ENCODE results near the genes P3R3URF and DMBX1.

DNA sequence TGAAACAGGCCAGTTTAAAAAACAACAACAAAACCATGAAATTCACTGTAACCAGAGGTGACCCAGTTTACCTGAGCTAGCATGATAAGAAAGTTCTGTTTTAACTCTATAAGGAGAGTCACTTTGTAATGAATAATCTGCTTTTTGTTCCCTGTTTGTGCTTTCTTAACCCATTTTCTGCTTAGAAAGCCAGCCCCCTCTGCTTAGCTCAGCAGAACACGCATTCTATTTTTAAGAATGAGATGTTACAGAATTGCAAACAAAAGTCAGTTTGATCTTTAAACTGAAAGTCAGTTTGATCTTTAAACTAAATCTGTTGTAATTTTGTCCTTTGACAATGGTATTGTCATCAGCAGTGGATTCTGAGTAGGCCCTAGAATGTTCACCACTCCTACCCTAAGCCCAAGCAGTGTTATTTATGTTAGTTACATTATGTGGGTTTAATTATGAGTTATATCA is 68.0 kb downstream of the MAST2 start:
- RAMPAGE, long total RNA, result no peak
- RRBS, result no CpG with 5 or more reads among the region's 1 CpG

- RAMPAGE, long total RNA, result no peak
- RRBS, result no CpG with 5 or more reads among the region's 5 CpGs
Observed at GRCh38 chr1:45872101-45872528, 68.7 kb downstream of the MAST2 start.

DNA sequence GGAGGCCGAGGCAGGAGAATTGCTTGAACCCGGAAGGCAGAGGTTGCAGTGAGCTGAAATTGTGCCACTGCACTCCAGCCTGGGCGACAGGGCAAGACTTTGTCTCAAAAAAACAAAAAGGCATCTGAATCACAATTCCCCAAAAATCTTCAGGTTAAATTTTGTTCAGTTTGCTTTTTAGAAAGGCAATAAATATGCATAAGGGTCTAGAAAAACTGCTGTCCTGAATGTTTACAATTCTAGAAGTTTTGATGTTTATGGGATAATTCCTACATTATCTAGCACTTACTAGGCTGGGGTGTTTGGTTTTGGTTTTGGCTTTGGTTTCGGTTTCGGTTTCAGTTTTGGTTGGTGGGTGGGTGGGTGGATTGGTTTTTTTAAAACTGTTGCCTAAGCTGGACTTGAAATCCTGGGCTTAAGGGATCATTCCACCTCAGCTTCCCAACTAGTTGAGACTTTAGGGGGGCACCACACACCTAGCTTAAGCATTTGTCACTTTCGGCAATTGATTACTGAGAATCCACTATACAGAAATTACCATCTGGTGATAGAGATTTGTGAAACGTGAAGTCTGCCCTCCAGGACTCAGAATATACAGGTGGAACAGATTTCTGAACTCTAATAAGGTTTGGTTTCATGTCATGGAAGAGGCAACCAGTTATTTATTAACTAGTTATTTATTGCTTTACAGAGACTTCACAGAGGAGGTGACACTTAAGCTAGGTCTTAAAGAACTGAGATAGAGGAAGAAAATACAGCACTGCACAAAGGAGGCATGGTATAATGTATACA is 69.8 kb downstream of the PIK3R3 start:
- RAMPAGE, long total RNA, result no peak
- RRBS, result no CpG with 5 or more reads among the region's 7 CpGs

GRCh38 chr1:46176395-46176918 is at the start of gene P3R3URF:
P3R3URF (minus strand) TSS chr1:46176488.
- RAMPAGE, long total RNA, result no peak
- RRBS, result no CpG with 5 or more reads among the region's 10 CpGs

- RAMPAGE, long total RNA, result no peak
- RRBS, result no CpG with 5 or more reads among the region's 8 CpGs
Observed at GRCh38 chr1:46221642-46222348, 18.7 kb downstream of the LURAP1 start.

DNA sequence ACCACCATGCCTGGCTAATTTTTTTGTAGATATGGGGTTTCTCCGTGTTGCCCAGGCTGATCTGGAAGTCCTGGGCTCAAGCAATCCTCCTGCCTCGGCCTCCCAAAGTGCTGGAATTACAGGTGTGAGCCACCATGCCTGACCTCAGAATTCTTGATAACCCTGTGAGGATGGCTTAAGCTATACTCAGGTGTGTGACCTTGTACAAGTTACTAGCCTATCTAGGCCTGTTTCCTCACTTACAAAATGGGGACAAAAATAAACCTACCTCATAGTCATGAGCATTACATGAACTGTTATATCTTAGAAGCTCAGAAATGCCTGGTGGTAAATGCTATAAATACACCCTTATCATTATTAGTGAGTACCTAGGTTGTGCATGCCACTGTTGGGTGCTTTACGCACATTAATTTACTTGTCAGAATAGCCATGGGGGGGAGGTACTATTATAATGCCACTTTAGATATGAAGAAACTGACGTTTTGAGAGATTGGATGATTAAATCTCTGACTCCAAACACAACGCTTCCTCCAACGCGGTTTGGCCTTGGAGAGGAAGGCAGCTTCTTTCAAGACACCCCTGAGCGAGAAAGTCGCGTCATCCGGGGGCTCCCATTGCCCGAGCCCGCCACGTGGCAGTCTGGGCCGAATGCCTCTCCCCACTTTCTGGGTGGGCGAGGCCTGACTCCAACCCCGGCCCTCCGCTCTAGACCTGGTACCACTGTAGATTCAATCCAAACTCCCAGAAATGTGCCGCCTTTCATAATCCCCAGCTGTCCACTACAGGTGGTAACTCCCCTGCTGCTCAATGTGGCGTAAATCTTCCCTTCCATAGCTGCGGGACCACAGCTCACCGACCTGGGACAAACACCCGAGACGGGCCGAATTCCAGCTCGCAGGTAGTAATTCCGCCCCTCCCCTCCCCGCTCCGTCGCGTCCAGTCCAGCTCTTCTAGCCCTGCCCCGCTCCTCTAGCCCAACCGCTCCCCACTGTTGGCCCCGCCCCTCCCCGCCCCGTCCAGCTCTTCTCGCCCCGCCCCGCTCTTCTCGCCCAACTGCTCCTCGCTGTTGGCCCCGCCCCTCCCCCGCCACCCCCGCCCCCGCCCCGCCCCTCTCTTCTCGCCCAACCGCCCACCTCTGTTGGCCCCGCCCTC is 780 bp upstream of the RAD54L start:
- RAMPAGE, long total RNA, result no peak
- RRBS, result 2% methylated on average over 6 of the region's 49 CpGs

DNA sequence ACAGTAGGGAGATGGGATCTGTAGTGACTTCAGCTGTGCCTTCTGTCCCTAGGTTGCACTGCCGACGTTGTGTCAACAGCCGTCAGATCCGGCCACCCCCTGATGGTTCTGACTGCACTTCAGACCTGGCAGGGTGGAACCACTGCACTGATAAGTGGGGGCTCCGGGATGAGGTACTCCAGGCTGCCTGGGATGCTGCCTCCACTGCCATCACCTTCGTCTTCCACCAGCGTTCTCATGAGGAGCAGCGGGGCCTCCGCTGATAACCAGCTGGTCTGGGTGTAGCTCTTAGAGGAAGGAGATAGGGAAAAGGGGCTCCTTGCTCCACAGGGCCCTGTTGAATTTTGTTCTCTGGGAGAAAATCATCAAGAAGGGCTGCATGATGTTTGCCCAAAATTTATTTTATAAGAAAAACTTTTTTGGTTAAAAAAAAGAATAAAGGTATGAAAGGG is 25.4 kb downstream of the LRRC41 start:
- RAMPAGE, long total RNA, result no peak
- RRBS, result 73% methylated on average over 2 of the region's 9 CpGs

GRCh38 chr1:46285420-46285819 is 18.0 kb downstream of the LRRC41 start:
- RAMPAGE, long total RNA, result no peak
- RRBS, result no CpG with 5 or more reads among the region's 10 CpGs

GRCh38 chr1:46285820-46286742 is 17.3 kb downstream of the LRRC41 start:
- RAMPAGE, long total RNA, result no peak
- RRBS, result 97% methylated on average over 12 of the region's 28 CpGs

GRCh38 chr1:46298831-46299619 is 4.4 kb downstream of the LRRC41 start:
- RAMPAGE, long total RNA, result no peak
- RRBS, result no CpG with 5 or more reads among the region's 4 CpGs

DNA sequence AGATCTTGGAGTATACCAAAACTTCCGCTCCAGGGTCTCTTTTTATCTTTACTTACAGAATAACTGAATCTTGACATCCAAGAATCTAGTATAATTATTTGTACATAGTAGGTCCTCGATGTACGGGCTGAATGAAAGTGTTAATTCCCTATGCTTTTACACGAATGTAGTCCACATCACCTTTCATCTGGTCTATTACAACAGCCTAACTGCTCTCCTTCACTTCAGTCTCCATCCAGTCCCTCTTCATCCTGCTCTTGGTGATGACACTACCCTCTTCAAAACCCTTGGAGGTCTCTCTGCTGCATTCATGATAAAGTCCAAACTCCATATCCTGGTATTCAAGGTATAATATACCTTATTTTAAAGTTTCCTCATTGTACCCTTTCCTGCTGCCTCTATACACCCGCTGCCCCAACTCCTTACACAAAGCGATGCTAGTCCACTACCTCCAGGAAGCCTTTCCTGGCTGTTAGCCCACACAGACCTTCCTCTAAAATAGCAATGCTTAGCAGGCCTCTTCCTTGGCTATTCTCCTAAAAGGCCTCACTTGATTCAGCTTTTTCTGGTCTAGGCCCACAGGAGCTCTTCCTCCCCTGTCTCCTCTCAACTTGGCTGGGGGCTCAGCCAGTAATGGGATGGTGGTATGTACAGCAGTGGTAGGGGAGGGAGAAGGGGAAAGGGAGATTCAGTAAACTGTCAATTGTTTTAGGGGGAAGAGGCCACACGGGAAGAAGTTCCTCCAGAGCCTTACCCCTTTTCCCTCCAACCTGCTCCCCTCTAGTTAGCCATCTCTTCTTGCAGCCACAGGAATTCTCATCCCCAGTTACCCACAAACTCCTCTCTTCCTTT is 2.8 kb downstream of the LRRC41 start:
- RAMPAGE, long total RNA, result no peak
- RRBS, result no CpG with 5 or more reads among the region's 7 CpGs

GRCh38 chr1:46341580-46342351 is 1.2 kb downstream of the NSUN4 start:
- RAMPAGE, long total RNA, result no peak
- RRBS, result 68% methylated on average over 5 of the region's 22 CpGs

DNA sequence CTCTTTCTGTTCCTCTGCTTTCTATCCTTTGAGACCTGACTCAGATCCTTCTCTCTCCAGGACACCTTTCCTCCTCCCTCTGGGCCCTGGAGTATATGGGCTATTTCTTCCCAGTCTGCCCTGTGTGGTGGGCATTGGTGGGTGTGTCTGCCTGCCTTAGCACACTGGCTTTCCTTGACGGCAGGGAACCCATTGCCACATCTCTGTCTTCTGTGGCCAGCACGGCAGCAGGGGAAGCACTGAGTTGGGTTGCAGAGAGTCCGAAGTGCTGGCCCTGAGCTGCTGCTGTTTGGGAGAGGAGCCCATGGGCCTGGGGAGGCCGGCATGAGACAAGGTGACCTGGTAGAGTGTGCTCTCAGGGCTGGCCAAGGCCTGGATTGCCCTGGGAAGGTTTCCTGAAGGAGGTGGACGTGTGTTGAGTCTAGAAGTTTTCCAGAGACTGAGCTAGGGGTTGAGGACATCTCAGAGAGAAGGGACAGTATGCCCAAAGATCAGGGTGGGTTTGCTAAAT is 20.1 kb downstream of the FAAH start:
- RAMPAGE, long total RNA, result no peak
- RRBS, result no CpG with 5 or more reads among the region's 5 CpGs

DNA sequence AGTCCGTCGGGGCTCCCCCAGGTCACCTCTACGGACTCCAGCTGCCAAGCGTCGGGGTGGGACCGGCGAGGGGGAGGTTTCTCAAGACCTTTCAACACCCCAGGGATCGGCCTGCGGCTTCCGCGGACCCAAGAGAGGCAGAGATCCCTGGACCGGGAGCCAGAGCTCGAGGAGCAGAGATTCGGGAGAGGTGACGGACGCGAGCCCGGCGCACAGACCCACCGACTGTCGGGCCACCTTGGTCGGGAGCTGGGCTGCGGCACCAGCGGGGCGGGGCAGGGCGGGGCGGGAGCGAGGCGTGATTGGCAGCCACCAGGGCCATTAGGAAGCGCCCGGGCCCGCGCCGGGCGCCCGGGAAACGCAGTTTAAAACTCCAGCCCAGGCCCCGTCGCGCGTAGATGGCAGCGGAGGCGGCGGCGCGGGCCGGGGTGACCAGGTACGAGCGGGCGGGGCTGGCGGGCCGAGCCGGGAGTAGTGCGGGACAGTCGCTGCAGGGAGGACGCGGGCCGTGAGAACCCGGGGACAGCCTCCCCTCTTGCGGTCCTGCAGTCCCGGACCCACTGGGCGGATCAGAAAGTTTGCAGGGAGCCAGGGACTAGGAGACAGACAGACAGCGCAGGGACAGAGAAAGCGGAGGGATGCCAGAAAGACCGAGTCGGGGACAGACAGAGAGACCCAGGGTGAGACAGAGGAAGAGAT is at the start of gene DMBX1:
DMBX1 (plus strand) TSS at position 395 of the 699 bp plus-strand sequence.
- RAMPAGE, long total RNA, result no peak
- RRBS, result 4% methylated on average over 36 of the region's 66 CpGs

DNA sequence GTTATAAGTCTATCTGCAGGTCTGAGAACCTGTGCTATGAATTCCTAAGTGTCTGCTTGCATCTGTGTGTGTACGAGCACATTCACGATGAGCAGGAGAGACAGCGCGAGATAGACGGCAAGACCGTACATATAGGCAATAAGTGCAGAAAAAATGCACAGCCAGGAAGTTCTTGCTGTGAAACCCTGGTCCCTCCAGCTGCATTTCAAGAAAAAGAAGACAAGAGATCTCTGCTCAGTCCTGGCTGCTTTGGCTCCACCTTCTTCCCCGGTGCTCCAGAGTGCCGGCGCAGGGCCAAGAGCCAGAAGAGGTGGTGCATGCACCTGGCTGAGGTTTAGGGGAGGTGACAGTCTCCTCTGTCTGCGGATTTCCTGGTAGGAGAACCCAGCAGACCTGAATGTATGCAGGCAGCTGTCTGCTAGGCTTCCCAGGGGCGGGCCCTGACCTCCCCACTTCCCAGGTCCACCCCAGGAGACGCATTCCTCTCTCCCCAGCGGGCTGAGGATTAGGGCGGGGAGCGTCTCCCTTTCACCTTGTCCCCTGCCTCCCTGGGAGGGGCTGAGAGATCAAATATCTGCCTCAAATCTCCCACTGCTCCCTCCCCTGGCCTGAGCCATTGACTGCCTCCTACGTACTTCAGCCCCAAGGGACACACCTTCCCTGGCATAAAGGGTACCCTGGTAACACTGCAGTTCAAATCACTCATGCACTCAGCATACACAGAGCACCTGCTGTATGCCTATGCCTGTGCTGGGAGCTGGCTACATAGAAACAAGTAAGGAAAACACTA is 18.3 kb downstream of the TMEM275 start:
- RAMPAGE, long total RNA, result no peak
- RRBS, result no CpG with 5 or more reads among the region's 16 CpGs

GRCh38 chr1:46526675-46527309 is 8.5 kb downstream of the TMEM275 start:
- RAMPAGE, long total RNA, result no peak
- RRBS, result no CpG with 5 or more reads among the region's 15 CpGs

GRCh38 chr1:47334407-47335004 is 916 bp downstream of the CMPK1 start:
- RAMPAGE, long total RNA, result no peak
- RRBS, result no CpG with 5 or more reads among the region's 30 CpGs

DNA sequence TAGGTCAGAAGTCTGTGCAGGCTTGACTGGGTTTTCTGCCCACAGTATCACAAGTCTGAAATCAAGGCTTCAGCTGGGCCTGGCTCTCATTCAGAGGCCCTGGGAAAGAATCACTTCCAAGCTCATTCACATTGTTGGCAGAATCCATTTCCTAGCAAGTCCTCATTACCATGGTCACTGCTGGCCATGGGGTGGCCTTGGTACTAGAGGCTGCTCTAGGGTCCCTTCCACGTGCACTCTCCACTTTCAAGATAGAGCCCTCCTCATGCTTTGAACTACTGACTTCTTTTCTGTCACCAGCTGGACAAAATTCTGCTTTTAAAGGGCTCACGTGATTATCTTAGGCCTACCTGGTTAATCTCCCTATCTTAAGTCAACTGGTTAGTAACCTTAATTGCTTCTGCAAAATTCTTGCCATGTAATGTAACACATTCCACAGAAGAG is 25.5 kb upstream of the FOXE3 start:
- RAMPAGE, long total RNA, result no peak
- RRBS, result no CpG with 5 or more reads among the region's 2 CpGs

DNA sequence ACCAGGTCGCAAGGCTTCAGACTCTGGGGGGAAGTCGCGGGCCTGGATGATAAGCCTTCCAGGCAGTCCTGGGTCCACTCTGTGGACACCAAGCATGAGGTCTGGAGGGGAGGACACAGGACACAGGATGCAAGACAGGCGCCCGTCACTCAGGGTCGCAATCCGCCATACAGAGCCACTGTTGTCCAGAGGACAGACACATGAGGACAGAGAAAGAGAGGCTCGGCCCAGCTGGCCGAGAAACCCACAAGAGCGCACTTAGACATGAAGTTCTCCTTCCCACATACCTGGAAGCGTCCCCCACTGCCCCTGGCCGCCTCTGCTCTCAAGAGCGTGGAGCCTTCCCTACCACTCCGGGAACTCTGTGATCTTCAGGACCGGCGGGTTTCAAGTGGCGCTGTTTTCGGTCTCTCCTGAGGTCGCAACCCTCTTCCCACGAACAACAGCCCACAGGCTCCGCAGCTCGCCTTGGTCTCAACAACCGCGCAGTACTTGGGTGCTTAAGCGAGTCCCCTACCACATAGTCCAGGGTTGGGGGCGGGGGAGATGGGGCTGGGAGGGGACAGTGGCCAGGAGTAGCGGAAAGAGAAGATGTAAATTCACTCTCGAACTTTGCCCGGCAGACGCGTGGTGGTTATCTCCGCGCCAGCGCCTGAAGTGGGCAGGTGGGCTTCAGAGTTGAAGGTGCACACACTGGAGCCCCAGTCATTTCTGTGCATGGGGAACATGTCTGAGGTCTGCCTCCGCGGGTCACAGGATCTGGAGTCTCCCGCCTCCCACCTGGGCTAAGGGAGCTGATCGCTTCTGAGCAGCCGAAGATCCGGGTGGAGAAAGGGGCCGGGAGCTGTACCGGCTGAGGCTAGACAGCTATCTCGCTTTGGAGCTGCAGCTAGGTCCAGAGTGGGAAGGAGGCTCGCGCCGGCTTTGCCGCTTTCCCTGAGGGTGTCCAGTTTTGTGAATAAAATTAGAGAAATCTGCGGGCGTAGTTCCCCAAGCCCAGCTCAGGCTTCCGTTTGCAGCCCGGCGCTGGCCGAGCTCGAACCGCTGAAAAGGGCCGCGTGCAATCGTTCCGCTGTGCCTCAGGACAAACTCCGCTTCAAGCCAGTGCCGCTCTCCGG is 4.4 kb upstream of the FOXD2 start:
- RAMPAGE, long total RNA, result no peak
- RRBS, result 28% methylated on average over 16 of the region's 62 CpGs

GRCh38 chr1:47697508-47698704 is 260.1 kb downstream of the FOXD2 start:
- RAMPAGE, long total RNA, result no peak
- RRBS, result no CpG with 5 or more reads among the region's 9 CpGs

Data from hepatocyte (in vitro differentiated cells and primary cell).